ENCODE results near the gene UGT8.

DNA sequence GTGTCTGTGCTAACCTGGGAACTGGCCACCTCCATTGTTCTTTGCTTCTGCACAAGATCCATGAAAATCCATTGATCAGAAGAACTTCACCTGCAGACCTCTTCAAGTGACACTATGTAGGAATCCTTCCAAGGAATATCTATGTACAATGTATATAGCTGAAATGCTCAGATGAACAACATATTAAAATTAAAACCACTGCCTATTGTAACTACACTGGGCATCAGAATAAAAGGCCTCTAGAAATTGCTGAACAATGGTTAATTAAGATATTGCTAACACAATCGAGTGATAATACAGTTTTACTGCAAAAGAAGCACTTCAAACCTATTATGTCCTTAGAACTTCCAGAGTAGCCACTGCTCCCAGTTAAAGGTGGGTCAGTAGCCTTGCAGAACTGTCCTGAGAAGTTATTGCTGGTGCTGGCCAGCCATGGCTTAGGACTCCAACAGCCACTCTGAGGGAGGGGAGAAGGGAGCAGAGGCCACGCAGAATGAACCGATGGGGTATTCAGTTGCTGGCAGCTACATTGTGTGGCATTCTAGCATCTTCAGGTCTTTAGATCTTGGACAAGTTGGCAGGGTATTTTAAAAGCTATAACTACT lies 332.5 kb downstream of the ANK2 start:
- PRO-cap = no peak

GRCh38 chr4:113608695-113609617 lies 152.6 kb downstream of the CAMK2D start:
- PRO-cap = no peak

- PRO-cap = no peak
These were observed 122.2 kb downstream of the CAMK2D start for GRCh38 chr4:113639272-113639856.

- PRO-cap = no peak
These were observed 120.5 kb downstream of the CAMK2D start for GRCh38 chr4:113640983-113641559.

DNA sequence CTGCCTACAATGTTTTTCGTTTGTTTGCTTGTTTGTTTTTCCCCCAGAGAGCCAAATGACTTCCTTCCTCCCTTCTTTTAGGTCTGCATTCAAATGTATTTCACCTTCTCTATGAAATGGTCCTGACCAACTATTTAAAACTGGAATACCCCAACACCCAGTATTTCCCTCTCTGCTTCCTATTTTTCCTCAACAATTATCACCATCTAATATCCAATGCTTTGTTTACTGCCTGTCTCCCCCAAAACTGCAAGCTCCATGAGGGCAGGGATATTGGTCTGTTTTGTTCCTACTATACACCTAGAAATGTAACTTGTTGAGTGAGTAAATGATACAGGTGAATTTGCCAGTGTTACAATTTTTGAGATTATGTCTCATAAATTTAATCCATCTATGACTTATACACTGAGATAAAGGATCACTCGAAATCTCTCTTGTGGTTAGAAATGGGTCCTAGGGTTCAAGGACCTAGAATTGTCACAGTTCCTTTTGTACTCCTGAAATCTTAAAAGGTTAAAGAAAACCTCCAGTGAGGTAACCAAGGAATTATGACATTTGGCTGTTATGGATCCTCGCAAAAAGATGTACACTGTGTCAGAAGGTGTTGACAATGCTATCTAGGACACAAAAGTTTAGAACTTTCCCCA lies 103.0 kb downstream of the CAMK2D start:
- PRO-cap = no peak

- PRO-cap = no peak
These were observed 73.0 kb downstream of the CAMK2D start for GRCh38 chr4:113688387-113689106.

DNA sequence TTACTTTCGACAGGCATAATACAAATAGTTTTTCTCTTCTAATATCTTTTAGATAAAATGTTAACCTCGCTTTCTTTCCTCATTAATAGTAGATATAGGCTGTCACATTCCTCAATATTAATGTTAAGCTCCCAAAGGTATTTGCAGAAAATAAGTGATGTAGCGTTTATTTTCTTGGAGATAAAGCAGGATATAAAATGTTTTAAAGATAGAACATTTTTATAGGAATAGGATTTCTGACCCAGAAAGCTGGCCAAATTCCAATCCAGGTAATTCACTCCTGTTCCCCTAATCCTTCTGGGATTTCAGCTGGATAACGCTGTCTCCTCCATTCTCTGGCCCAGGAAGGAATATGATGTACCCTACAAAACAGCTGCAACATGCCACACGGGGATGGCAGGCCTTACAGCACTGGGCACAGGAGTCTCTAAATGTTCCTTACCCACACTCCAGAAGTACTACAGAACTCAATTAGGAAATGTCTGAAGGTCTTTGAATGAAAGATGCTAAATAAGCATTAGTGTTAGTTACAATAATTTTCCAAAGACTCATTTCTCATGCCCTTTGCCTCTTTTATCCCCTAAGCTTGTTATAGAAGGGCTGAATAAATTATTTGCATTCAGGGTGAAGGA lies 15.9 kb downstream of the CAMK2D start:
- PRO-cap = no peak

DNA sequence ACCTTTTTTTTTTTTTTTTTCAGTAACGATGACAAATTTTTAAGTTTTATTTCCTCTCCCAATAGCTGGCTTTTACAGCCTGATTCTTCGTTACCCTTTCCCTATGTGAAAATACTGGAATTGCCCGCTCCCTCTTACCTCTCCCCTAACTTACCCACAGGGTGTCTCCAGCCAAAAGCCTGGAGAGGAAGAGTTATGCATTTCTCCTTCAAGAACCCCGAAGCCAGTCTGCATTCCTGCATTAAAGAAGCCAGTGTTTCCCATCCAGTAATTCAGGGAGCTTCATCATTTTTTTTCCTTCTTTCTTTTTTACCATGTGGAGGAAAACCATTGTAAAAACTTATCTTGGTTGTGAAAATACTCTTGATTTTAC lies 749 bp upstream of the ARSJ start:
- PRO-cap = no peak

GRCh38 chr4:114015645-114015920 lies 36.1 kb upstream of the ARSJ start:
- PRO-cap = bidirectional peak, plus-strand start at chr4:114015798, minus-strand start at chr4:114015537

DNA sequence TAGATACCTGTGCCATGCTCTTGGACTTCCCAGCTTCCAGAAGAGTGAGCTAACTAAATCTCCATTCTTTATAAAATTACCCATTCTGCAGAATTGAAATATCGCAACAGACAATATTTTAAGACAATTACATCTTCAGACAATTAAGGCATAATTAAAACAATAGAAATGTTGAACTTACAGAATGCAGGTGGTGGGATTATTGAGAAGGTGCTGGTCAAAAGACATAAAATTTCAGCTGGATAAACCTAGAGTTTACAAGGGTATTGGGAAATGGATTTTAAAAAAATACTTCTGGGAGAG lies 107.1 kb upstream of the UGT8 start:
- PRO-cap = no peak

DNA sequence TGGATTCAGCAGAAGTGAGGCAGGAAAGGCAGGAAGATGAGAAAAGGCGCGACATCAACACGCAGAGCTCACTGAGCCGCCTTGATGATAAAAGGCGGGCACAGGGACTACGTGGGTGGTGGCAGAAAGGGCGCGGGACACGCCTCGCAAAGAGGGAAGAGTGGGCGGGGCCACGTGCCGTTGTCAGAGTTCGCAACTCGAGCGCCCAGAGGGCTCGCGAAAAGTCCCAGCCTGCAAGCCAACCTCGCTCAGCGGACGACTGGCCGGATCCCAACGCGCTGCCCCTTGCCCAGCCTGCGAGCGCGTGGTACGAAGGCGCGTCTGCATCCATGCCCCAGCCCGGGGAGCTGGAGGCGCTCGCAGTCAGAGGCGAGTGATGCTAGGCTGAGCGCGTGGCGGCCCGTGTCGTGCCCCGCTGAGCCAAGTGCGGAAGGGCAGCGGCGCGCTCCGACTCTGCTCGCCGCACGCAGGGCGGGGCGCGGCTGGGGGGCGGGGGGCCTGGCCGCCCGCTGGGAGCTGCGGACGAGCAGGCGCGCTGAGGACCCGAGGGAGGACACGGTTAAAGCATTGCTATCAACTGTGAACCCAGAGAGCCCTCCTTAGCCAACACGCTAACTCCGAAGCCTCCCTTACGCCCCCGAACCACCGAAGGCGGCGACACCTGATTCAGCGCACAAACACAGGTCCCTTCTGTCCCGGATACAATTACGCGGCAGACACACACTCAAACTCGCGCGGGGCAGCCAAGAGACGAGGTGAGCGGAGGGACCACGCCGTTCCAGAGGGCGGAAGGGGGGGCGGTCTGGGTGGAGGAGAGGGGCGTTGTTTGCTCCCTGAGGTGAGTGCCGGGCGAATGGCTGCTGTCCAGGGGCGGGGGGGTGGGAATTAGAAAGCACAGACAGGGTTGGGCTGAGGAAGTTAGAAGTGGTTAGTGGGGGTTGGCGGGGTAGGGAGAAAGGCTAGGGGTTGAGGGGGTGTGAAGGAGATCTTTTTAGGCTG lies at the start of gene UGT8:
Gene UGT8, plus strand, starts transcription at position 588 of the 999 bp plus-strand sequence.
- PRO-cap = unidirectional peak, plus-strand start at position 729 of the sequence

DNA sequence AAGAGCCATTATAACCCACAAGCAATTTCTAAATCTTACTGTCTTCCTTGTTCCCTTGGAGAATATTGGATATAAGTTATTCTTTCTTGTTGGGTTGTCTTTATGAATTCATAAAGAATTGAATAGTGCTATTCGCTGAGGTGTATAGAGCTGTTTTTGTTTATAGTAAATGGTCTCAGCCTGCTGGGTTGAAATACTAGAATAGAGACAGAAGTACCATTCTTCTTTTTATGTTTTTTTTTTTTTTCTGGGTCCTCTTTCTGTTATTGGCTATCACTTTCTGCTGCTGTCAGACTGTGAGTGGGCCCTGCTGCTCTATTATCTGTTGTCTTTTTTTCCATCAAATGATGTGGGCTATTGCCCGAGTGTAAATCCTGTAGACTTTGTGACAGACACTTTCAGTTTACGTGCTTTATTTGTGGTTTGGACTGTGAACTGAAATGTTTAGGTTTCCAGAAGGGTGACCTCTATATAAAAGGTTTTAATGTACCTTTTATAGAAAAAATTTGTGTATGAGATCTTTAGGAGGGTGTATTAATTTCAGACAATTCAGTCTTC lies 3.1 kb downstream of the UGT8 start:
- PRO-cap = no peak

DNA sequence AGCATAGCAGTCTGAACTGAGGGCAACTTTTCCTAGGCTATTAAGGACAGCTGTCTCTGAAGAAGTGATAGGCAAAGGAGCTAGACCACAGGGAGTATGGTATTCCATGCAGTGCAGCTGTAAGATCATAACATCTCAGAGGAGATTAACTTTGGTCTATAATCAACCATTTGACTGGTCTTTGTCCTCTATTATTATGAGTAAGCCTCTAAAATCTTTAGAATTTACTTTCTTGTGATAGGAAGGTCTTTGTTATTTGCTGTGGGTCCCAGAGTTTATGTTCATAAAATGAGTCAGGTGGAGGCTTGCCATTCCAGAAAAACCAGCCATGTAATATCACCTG lies 239.4 kb upstream of the TRAM1L1 start:
- PRO-cap = no peak

DNA sequence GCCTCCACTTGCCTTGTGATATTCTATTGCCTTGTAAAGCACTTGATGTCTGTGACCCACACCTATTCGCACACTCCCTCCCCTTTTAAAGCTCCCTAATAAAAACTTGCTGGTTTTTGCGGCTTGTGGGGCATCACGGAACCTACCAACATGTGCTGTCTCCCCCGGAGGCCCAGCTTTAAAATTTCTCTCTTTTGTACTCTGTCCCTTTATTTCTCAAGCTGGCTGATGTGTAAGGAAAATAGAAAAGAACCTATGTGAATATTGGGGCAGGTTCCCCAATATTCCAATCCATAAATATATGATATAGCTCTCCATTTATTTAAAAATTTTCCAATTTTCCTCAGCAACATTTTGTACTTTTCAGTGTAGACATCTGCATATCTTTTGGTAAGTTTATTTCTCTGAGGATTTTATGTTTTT lies 114.3 kb upstream of the NDST3 start:
- PRO-cap = no peak

DNA sequence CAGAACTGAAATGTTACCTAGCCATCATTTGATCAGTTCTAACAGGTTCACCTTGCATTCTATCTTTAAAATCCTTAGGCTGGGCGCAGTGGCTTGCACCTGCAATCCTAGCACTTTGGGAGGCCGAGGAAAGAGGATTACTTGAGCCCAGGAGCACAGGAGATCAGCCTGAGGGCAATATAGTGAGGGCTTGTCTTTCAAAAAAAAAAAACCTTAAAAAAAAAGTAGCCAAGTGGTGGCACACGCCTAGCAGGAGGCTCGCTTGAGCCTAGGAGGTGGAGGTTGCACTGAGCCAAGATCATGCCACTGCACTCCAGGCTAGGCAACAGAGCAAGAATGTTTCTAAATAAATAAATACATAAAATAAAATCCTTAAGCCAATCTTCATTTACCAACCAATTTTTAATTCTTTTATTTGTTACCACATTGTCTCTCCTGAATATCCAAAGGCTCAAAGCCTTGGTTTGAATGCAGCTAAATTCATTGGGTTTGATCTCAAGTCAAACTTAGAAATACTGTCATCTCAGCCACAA lies 75.5 kb downstream of the PRSS12 start:
- PRO-cap = no peak

DNA sequence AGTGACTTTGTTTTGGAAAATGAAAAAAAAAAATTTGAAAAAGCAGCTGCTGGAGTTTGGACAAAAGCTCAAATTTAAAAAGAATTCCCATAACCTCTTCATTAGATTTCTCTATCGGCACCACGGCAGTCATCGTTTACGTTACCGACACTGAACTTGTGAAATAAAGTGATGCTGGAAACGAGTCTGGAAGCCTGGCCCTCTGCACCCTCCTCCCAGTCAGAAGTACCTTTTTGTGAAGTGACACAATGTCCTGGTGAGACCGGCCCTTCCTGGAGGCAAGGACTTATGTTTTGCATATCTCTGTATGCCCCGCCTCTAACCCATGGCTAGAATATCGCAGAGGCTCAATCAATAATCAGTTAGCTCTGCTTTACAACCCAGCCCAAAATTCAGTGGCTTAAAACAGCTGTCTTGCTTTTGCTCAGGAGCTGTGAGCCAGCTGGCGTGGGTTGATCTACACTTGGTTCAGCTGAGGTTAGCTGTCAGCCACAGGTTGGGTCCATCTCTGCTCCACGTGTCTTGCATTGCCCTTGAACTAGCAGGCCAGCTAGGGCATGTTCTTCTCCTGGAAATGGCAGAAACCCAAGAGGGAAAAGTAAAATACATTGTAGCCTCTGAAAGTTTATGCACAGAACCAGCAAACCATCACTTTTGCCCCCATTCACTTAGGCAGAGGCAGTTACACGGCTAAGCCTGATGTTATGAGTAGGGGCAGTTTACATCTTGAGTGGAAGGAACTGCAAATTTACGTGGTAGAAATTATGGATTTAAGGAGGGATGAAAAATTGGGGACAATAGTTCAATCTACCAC lies 98.8 kb upstream of the METTL14 start:
- PRO-cap = no peak

- PRO-cap = no peak
These were observed 1.7 kb upstream of the METTL14 start for GRCh38 chr4:118683429-118683930.

- PRO-cap = no peak
These were observed 30.3 kb downstream of the SEC24D start for GRCh38 chr4:118805358-118806335.

GRCh38 chr4:118898541-118899305 lies 10.1 kb downstream of the SYNPO2 start:
- PRO-cap = no peak

GRCh38 chr4:118975339-118976562 lies 87.1 kb downstream of the SYNPO2 start:
- PRO-cap = no peak

Measured in A673 (cell line).